Esophagus muscularis mucosa (tissue), 4 donors: ENCODE measurements around the genes TMCC1 and NUDT16.

- PRO-cap, result bidirectional peak, plus-strand start at chr3:129225136, minus-strand start at chr3:129225023
- RAMPAGE, long total RNA, 4 experiments, result no peak in any of the 4 experiments
Observed at GRCh38 chr3:129224586-129225562, 24.5 kb upstream of the COPG1 start.

DNA sequence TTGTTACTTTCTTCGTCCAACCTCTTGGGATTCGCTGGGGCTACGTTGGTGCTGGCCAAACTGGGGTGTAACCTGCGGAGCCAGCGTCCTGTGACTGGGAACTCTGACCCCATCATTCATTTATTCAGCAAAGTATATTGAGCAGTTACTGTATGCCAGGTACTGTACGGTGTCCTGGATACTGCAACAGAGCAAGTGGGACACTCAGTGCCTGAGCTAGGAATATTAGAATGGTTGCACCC, 551 bp downstream of the COPG1 start:
- PRO-cap, result no peak
- RAMPAGE, long total RNA, 4 experiments, result no peak in any of the 4 experiments

- PRO-cap, result no peak
- RAMPAGE, long total RNA, 4 experiments, result no peak in any of the 4 experiments
Observed at GRCh38 chr3:129257149-129258003, 8.0 kb downstream of the COPG1 start.

GRCh38 chr3:129314583-129315275, 1.4 kb downstream of the H1-10 start:
- PRO-cap, result bidirectional peak, plus-strand start at chr3:129315097, minus-strand start at chr3:129314859
- RAMPAGE, long total RNA, 4 experiments, result no peak in any of the 4 experiments

GRCh38 chr3:129418445-129418805, 10.0 kb downstream of the EFCAB12 start:
- PRO-cap, result no peak
- RAMPAGE, long total RNA, 4 experiments, result no peak in any of the 4 experiments

GRCh38 chr3:129481578-129482363, 41.7 kb downstream of the IFT122 start:
- PRO-cap, result no peak
- RAMPAGE, long total RNA, 4 experiments, result no peak in any of the 4 experiments

DNA sequence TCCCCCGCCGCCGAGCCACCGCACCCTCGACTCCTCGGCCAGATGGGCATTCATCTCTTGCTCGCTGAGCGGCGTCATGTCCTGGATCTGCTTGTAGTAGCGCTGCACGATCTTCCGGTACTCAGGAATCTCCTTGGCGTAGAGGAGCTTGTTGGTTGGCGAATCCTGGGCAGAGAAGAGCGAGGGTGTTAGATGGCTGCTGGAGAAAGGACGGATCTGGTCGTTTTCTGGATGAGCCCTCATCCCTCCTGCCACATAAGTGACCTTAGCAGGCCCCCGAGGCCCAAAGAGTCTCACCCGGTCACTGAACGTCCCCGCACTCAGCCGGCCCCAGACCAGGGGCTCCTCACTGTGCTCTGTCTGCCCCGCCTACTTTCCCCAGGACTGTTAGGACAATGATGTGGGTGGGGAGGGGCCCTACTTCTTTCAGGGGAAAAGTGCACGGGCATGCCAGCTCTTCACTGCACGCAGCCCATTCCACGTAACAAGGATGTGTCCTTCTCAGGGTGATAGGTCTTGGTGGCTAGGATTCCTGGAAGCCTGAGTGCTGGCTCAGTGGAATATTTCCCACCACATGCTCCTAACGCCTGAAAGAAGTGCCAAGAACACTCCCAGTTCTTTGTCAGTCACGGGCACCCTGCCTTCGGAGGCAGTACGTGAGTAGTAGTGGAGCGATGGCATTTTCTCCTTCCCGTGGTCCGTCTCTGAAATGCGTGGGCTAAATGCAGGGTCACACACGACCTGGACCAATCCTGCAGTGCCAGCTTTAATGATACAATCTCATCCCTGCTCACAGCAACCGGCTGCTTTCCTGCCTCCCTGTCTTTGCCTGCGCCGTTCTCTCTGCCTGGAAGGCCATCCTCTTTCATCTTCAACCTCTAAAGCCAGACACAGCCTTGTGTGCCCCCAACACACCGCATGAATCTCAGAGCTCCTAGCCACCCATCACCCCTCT, 14.4 kb downstream of the H1-8 start:
- PRO-cap, result no peak
- RAMPAGE, long total RNA, 4 experiments, result no peak in any of the 4 experiments

- PRO-cap, result no peak
- RAMPAGE, long total RNA, 4 experiments, result no peak in any of the 4 experiments
Observed at GRCh38 chr3:129582940-129583336, 23.5 kb downstream of the PLXND1 start.

DNA sequence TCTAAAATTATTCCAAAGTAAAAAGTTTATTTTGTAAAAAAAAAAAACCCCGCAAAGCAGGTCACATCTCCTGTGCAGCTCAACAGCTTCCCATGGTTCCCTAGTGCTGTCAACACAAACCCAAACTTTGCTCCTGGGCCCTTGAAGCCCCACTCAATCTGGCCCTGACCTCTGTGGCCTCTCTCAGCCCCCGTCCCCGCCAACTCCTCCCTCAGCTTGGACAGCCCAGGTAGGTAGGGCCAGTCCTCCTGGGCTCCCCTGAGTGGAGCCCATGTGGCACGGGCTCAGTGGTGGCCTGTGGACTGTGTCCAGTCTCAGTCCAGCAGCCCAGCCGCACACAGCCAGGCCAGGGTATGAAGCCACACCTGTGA, 11.7 kb downstream of the PLXND1 start:
- PRO-cap, result no peak
- RAMPAGE, long total RNA, 4 experiments, result no peak in any of the 4 experiments

DNA sequence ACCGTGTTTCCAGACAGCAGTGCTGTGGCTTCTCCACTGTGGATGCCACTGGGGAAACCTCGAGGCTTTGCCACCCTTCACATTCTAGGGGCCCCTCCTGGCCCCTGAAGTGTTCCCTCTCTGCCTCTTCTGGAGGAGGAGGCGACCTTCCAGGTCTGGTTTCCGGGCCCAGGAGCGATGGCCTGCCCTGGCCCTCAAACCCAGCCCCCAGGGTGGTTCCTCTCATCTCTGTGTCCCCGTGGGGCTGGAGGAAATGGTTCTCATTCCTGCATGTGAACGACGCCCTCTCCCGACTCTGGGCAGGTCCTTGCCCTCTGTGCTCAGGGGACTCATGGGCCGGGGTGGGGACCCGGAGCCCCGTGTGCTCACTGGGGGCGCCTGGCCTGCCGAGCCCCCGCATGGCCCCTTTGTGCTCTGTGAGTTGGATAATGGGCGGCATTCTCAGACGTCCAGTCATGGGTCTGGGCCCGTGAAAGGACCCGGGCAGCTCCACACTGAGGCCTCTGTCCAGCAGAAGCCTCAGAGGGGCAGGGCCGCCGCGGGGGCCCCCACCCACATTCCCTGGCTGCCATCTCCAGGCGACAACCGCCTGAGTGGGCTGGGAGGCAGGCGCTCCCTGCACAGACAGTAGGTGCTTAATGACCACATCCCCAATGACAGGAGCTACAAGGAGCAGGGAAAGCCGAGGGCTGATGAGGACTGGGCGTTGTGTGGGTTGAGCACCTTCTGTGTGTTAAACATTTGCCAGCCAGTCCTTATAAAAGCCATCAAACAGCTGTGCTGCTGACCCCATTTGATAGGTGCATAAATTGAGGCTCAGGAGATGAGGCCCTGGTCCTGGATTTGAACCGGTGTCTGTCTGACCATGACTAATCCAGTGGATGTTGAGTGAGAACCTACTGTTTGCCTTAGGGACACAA, 5.5 kb upstream of the PLXND1 start:
- PRO-cap, result unidirectional peak, plus-strand start at position 263 of the sequence
- RAMPAGE, long total RNA, 4 experiments, result no peak in any of the 4 experiments

GRCh38 chr3:129626369-129627388, 20.2 kb upstream of the PLXND1 start:
- PRO-cap, result bidirectional peak, plus-strand start at chr3:129626878, minus-strand start at chr3:129626735
- RAMPAGE, long total RNA, 4 experiments, result no peak in any of the 4 experiments

- PRO-cap, result no peak
- RAMPAGE, long total RNA, 4 experiments, result no peak in any of the 4 experiments
Observed at GRCh38 chr3:129747585-129748233, 141.2 kb upstream of the PLXND1 start.

DNA sequence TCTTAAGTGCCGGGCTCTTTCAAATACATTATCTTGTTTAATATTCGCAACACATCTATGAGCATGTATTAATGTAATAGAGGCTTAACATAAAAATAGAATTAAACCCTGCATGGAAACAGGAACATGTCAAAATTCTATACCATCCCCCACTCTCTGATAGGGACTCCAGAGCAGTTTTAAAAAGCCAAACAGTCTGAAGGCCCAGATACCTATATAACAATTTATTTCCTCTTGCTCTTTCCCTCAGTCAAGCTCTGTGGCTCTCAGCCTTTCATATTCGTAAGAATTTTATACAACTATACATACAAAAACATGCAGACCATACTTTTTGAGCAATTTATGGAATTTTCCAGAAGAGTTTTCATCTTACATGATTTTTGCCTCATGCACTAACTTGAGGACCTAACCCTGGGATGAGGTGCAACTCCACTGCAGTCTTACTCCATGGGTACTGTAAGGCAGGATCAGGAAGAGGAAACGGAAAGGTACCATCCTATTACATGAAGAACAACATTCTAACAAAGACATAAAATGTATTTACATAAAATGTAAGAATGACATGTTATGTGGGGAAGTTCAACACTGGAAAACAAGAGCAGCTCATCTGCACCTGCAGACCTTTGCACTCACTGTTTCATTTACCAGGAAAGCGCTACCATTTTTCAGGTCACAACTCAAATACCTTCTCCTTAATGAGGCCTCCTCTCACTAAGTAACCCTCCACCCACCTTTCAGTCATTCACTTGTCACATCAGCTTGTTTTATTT, 2.9 kb downstream of the TMCC1 start:
- PRO-cap, result no peak
- RAMPAGE, long total RNA, 4 experiments, result no peak in any of the 4 experiments

GRCh38 chr3:129893261-129894300, at the start of gene TMCC1:
TMCC1 (minus strand) TSS chr3:129893711.
- PRO-cap, result bidirectional peak, plus-strand start at chr3:129893488, minus-strand start at chr3:129893419; bidirectional peak, plus-strand start at chr3:129893866, minus-strand start at chr3:129893693
- RAMPAGE, long total RNA, 4 experiments, result start-site peak on the plus strand in 4 of 4 experiments, at chr3:129893837-129893891 at its widest, 7 to 34 reads per replicate

GRCh38 chr3:130093469-130094742, 12.3 kb downstream of the ALG1L2 start:
- PRO-cap, result no peak
- RAMPAGE, long total RNA, 4 experiments, result no peak in any of the 4 experiments

DNA sequence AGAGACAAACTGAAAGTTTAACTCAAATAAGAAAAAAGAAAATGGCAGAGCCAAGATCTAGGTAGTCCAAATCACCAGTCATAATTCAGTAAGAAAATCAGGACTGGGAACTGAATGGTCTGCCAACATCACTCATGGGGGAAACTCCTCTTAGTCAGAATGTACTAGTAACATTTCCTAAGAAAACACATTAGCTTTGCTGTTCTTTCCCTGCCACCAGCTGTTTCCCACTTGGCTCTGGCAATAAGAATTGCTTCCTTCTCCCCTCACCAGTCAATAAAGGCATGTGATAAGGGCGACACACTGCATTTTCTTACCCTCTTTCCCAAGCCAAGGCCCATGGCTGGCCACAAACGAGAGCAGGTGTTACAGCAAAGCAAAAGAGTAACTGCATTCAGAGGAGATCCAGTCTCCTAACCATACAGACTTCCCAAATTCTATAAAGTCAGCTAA, 46.1 kb downstream of the PIK3R4 start:
- PRO-cap, result no peak
- RAMPAGE, long total RNA, 4 experiments, result no peak in any of the 4 experiments

- PRO-cap, result no peak
- RAMPAGE, long total RNA, 4 experiments, result no peak in any of the 4 experiments
Observed at GRCh38 chr3:130941436-130942254, 47.8 kb downstream of the ATP2C1 start.

DNA sequence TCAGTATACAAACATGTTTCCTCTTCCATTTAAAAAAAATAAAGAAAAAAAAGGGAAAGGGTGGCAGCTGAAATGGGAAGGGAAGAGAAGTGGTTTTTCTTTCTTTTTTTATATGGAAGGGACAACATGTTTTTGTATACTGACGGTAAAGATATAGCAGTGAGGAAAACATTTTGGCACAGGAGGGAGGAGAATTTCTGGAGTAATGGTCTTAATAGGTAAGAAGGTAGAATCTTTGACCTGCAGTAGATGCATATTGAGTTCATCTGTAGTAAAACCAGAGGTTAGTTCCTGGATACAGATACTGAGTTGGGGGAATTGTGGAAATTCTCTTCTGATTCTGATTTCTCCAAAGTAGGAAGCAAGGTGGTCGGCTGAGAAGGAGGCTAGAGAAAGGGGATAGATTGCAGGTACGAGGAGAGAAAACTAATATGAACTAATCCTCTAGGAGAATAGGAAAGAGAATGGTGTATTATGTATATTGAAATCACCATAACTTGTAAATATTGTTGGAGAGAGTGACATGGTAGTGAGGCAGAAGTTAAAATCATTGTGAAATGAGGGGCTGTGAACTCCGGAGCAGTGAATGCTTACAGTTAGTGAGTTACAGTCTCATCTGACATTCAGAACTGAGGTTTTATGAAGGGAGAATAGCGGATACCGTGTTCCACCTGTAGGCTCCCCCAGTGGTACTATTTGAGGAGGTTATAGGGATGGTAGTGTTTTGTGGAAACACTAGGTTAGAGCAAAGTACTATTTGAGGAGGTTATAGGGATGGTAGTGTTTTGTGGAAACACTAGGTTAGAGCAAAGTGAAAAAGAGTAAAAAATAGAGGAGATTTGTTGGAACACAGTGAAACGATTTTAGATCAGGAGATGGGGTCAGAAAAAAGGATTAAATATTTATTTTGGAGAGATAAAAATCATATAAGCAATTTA, 34.8 kb downstream of the ASTE1 start:
- PRO-cap, result no peak
- RAMPAGE, long total RNA, 4 experiments, result no peak in any of the 4 experiments

- PRO-cap, result no peak
- RAMPAGE, long total RNA, 4 experiments, result no peak in any of the 4 experiments
Observed at GRCh38 chr3:131025476-131025902, 1.1 kb downstream of the ASTE1 start.

DNA sequence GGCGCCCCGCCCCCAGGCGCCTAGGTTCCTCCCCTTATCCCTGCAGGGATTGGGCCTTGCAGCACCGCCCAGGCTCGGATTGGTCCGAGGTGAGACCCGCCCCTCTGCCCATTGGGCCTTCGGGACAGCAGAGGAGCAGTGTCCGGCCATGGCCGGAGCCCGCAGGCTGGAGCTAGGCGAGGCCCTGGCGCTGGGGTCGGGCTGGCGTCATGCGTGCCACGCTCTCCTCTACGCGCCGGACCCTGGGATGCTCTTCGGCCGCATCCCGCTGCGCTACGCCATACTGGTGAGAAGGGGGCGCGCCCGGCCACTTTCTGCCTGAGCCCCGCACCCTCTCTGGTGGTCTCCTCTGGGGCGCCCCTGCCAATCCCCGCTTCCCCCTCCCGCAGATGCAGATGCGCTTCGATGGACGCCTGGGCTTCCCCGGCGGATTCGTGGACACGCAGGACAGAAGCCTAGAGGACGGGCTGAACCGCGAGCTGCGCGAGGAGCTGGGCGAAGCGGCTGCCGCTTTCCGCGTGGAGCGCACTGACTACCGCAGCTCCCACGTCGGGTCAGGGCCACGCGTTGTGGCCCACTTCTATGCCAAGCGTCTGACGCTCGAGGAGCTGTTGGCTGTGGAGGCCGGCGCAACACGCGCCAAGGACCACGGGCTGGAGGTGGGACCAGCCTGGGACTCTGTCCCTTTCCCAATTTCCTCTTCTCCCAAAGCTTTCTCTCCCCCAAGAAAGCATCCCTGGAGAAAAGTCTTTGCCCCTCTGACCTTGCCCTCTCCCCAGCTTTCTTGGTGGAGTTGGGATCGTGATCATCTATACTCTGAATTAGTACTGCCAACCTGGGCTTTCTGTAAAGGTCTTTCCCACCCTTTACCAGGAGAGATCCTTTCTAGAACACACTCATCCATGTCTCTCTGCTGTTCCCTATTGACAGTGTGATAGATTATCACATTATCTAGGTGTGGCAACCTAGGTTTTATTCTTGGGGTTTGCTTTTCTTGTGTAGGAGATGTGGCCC, at the start of gene NUDT16:
NUDT16 (plus strand) TSS at position 118 of the 1,014 bp plus-strand sequence.
- PRO-cap, result bidirectional peak, plus-strand start at position 138 of the sequence, minus-strand start outside the sequence; unidirectional peak, minus-strand start at position 580 of the sequence
- RAMPAGE, long total RNA, 4 experiments, result start-site peak on the plus strand in 4 of 4 experiments, centred at positions 133 to 153 of the sequence, 67 to 174 reads per replicate